Penis (tissue), 1 donor: Measurements from ENCODE around the gene MSH2.

- PRO-cap, result no peak
These were observed 9.0 kb upstream of the EPCAM start for GRCh38 chr2:47359901-47360774.

- PRO-cap, result bidirectional peak, plus-strand start at chr2:47403171, minus-strand start at chr2:47402935
These were observed at the start of gene MSH2 for GRCh38 chr2:47402478-47403768. Gene MSH2, plus strand, starts transcription at chr2:47403156.

- PRO-cap, result unidirectional peak, plus-strand start at chr2:47521429
These were observed 49.7 kb downstream of the KCNK12 start for GRCh38 chr2:47520720-47521810.

GRCh38 chr2:47724774-47725261 lies 58.1 kb upstream of the MSH6 start:
- PRO-cap, result no peak

GRCh38 chr2:48145822-48146353 lies 168.6 kb upstream of the FOXN2 start:
- PRO-cap, result no peak

DNA sequence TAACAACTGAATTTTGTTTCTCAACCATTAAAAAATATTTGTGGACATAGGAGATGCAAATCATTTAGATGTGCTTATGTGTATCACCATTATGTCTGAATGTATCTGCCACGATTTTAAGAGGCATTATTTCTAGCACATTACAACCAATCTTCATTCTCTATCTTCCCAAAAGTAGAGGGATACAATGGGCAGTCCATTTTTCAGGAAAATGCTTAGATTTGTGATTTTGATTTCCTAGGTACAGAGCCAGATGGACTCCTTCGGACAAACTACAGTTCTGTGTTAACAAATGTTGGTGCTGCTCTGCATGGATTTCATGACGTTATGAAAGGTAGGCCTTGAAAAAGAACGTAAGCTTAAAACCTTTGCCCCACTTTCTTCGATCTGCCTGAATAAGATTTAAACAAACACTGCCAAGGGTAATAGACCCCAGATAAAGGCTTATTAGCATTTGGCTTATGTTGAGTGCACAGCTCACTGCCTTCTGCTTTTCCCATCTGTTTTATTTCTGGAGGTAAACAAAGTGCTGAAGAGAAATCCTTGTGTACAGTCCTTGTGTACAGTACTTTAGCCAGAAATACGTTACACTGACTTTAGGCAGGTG lies 39.2 kb downstream of the PPP1R21 start:
- PRO-cap, result no peak

GRCh38 chr2:50614398-50614597 lies 417.6 kb downstream of the NRXN1 start:
- PRO-cap, result no peak

- PRO-cap, result no peak
These were observed 32.1 kb upstream of the NRXN1 start for GRCh38 chr2:51064070-51064423.

- PRO-cap, result no peak
These were observed 617.0 kb upstream of the NRXN1 start for GRCh38 chr2:51648961-51649246.

GRCh38 chr2:53586671-53587778 lies 180.6 kb upstream of the CHAC2 start:
- PRO-cap, result no peak

DNA sequence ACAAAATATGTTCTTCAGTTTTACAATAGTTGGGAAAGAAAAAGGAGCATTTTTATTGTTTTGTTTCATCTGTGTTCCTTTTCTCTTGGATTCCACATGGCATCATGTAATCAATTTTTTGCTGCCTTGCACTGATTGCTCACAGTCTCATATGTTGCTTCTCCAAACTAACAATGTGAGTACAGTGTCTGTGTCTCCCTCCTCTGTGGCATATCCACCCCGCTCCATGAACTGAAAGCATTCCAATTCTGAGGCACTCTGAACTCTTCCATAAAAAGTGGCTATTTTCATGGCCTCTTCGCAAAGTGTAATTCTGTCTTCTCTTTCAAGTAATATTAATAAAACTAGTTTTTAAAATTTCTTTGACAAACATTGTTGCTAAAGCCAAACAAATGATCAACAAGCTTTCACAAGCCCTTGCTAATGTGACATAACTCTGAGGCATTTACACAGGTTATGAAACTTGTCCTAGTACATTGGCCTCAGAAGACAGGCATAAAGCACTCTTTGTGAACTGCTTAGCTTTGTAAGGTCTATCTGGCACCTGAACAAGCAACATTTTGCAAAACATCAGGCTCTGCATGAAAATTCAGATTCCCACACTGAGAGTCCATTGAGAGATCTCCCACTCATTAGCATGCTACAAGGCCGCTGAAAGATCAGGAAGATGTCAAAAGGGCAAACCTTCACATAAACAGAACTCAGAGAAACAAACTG lies 33.0 kb downstream of the GPR75 start:
- PRO-cap, result no peak

DNA sequence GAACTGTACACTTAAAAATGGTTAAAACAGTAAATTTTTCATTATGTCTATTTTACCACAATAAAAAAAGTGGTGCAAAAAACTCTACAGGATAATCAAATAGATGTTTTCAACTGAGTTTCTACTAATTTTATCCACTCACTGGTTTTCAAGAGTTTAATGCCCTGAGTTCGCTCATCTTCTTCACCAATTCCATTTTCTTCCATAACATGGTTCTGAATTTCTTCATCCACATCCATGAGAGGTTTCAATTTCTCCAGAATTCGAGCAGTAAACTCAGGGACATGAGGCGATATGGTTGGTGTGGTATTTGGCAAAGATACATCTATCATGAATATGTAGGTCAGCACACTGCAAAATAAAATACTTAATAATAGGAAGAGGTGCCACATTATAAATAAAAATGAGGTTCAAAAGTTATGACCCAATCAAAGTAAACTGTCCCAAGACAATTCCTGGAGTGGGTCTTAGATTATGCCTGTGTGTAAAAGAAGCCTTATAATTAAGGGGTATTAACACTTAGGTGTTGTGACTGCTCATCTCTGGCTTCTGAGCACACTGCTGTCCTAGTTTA lies 27.4 kb upstream of the GPR75 start:
- PRO-cap, result no peak

GRCh38 chr2:53890033-53890399 lies 30.2 kb upstream of the GPR75 start:
- PRO-cap, result no peak

GRCh38 chr2:53912731-53913589 lies 53.2 kb upstream of the GPR75 start:
- PRO-cap, result no peak

GRCh38 chr2:53969776-53970579 lies 815 bp downstream of the PSME4 start:
- PRO-cap, result bidirectional peak, plus-strand start at chr2:53970192, minus-strand start at chr2:53970114; bidirectional peak, plus-strand start at chr2:53970614, minus-strand start at chr2:53970540

DNA sequence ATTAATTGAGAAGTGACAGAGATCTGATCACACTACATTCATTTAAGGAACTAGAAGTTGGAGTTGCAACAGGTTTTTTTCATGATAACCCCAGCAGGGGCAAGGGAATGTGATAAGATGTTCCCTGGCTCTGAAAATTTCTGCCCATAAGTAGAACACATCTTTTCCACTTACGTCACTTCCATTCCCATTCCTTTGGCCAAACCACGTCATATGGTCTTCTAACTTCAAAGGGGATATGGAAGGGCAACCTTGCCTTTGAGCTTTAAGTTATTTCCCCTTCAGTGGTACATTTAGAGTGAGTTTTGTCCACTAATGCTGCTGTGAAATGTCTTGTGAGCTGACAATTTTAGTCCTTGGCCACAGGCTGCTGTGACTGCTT lies 29.7 kb downstream of the ACYP2 start:
- PRO-cap, result no peak

GRCh38 chr2:54092935-54093515 lies 122.1 kb downstream of the ACYP2 start:
- PRO-cap, result no peak

DNA sequence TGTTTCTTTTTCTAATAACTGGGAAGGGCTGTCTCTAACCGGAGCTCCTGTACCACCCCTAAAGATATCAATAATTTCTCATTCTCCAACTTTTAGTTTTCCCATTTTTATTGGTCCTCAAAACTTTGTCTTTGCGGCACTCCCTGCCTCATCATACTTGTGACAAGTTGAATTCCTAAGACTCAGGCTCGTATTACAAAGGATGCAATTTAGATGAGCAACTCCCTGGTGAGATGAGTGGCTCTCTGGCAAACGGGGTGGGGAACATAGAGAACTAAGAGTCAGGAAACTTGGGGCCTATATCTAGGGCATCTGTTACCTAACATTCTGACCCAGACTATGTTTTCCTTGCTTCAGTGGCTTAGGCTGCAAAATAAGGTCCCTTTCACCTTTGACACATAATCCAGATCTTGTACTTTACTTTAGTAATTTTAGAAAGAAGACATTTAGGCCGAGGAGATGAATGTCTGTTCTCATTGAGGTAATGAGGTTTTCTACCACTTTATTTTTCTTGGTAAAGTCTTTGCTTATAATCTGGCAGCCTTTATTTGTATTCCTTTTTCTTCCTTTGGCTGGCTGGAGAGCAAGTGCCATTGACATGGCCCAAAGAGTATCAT lies 15.4 kb downstream of the TSPYL6 start:
- PRO-cap, result no peak

GRCh38 chr2:54329749-54330700 lies 659 bp upstream of the C2orf73 start:
- PRO-cap, result unidirectional peak, plus-strand start at chr2:54330282; bidirectional peak, plus-strand start at chr2:54330562, minus-strand start at chr2:54330543

DNA sequence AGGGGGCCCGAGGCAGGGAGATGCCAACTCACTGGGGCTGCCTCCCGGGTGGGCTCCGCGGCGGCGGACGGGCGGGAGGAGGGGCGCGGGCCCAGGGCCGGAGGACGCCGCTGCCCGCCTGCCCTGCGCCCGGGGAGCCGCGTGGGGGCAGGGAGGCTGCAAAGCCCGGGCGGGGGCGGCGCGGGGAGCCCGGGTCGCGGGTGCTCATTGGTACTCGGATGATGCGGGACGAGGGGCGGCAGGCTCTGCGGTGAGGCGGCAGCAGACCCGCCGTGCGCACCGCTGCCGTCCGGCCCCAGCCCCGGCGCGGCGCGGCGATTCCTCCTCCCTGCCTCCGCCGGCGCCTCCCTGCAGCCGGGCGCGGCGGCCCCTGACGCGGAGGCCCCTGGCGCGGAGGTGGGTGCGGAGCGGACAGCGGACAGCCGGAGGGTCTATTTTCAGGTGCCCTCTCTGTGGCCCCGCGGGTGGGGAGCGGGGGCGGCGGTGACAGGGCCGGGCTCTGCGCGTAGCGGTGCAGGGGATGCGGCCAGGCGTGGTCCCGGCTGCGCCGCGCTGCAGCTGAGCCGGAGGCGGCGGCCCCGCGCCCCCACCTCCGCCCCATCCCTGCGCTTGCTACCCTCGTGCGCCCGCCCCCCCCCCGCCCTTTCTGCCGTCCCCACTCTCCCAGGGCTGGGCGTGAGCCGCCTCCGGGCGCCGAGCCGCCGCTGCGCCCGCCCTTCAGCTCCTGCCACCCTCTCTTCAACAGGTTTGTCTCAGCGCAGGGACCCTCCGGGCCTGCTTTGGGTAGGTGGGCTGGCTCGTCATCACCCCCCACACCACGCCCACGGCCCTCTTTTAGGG lies 618 bp downstream of the SPTBN1 start:
- PRO-cap, result bidirectional peak, plus-strand start at position 713 of the sequence, minus-strand start at position 554 of the sequence